Hair follicular keratinocyte (primary cell): ENCODE results near the gene C1orf35.

DNA sequence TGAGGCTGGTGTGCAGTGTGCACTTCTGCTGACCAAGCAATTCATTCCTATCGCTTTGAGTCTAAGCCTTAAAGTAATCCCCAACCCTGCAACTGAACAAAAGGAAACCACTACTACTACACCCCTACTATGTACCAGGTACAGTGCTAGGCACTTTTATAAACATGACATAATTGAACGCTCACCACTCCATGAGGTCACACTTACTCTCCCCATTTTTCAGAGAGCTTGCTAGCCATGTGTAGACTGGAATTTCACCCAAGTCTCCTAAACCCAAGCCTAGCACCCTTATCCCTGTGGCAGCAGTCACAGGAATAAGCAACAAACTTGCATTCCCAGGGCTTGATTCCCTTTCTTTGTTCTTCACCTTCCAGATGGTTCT is 10.5 kb downstream of the ITPKB start:
- RAMPAGE, long total RNA, result no peak

GRCh38 chr1:226737089-226738098 is 1.7 kb downstream of the ITPKB start:
- RAMPAGE, long total RNA, result no peak

DNA sequence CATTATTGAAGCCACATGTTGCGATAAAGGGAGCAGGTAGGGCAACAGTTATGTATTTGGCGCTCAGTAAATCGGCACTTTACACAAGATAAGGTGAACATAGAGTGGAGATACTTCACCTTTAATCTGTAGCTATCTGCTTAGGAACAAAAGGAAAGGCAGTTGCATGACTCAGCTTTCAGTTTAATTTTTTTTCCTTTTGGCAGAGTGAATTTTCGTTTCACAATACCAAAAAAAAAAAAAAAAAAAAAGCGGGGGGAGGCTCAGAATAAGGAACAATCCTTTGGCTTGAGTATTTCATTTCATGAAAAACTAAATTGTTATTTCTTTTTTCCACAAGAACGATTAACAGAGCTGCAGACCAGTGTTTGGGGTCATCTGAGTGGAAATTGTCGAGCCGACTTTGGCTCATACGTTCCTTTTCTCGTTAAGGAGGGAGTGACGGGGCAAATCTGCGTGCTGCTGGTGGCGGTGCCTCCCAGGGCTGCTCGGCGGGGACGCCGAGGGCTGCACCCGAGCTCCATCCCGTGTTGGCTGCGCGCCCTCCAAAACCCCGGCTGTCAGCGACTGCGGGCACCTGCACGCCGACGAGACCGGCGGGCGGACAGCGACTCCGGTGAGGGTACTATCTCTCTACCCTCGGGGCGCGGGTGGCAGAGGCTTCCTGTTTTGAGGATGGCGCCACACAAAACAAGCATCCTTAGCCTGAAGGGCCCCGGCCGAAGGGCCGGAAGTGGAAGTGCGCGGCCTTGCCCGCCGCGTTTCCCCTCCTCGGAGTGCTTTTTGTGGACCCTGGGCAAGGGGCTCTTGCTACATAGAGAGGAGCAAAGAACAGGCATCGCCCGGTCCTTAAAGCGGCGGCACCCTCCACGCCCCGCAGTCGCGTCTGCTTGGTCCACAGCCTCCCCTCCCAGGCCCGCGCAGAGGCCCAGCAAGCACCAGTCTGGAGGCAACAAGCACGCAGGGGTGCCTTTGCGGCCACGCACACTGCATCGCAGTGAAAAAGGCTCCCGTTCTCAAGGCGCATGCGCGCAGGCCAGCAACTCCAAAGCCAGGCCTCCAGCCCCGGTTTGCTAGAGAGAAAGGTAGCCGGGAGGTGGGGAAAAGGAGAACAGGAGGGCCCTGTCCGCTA is 752 bp upstream of the COQ8A start:
- RAMPAGE, long total RNA, result no peak

DNA sequence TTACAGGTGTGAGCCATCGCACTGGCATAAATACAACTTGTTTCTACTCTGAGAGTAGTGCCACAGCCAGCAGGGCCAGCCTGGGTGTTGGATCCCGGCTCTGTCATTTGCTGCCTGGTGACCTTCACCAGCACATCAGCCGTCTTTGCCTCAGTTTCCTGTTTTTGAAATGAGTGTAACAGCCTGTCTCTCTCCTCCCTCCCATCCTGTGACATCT is 23.7 kb downstream of the COQ8A start:
- RAMPAGE, long total RNA, result no peak

DNA sequence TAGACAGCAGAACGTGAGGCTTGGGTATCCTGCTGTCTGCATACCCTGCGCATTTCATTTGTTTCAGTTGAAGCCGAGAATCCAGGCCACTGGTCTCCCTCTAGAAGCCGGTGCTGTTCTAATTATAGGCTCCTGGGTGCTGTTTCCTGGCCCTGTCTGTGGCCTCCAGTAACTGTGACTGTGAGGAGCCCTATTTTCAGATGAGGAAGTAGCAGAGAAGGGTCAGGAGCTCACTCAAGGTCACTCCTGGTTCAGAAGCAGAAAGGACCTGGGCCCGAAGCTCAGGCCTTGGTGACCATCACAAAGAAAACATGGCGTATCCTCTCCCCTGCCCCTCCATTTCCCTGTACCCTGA is 24.0 kb downstream of the COQ8A start:
- RAMPAGE, long total RNA, result no peak

DNA sequence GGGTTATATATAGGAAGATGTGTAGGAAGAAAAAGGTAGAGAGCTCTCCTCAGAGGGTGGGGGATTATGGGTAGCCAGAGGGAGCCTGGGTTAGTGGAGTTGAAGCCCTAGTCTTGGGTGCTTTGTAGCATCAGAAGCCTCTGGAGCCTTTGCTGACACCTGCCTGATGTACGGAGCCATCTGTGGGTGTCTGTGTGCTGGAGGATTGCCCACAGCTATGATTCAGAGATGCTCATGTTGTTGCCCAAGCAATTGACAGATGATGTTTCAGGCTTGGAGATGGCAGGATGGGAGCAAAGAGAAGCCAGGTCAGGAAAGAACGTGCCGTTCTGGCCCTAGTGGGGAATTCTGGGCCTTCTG is 27.5 kb downstream of the COQ8A start:
- RAMPAGE, long total RNA, result no peak

- RAMPAGE, long total RNA, result no peak
These were observed 118.2 kb downstream of the COQ8A start for GRCh38 chr1:227058081-227058822.

GRCh38 chr1:227312306-227313326 is 5.7 kb downstream of the CDC42BPA start:
- RAMPAGE, long total RNA, result no peak

DNA sequence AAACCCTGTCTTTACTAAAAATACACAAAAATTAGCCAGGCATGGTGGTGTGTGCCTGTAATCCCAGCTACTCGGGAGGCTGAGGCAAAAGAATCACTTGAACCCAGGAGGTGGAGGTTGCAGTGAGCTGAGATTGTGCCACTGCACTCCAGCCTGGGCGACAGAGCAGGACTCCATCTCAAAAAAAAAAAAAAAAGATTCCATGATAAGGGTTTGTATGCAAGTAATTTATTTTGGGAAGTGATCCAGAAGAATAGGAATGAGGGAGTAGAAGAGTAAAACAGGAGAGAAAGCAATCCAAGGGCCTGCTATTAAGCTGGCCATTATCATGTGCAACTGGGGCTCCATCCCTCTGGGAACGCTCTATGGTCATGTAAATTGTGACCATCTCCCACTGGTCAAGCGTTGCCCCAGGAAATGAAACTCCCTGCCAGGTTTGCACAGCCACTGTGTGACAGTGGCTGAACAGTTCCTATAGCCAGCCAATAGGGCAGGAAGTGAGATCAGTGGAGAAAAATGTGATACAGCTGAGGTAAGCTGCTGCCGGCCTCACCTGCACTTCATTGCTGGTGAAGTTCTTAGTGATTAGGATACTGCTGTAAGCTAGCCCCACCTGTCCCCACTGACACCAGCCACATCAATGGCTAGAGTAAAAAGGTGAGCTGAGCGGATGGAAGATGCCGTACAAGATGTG is 38.1 kb upstream of the CDC42BPA start:
- RAMPAGE, long total RNA, result no peak

GRCh38 chr1:227357020-227357997 is 39.0 kb upstream of the CDC42BPA start:
- RAMPAGE, long total RNA, result no peak

DNA sequence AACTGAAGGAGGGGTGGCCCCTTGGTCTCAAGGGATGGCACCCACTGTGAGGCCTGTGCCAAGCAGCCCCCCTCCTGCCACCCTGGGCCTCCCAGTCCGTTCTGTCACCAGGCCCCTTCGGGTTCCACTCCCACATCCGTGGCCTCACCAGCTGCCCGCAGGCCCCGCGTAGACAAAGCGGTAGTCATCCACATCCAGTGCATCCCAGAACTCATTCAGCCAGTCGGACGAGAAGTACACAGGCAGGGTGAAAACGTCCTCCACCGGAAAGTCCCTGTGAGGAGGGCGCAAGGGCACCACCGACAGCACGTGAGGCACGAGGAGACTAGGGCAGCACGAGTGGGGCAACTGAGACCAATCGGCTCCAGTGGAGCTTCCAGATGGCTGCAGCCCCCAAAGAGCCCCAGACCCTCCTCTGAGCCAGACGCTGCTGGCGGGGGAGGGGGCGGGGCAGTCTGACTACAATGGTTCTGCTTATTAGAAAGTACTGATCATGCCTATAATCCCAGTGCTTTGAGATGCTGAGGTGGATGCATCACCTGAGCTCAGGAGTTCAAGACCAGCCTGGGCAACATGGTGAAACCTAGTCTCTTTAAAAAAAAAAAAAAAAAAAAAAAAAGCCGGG is 1.2 kb downstream of the JMJD4 start:
- RAMPAGE, long total RNA, result no peak

DNA sequence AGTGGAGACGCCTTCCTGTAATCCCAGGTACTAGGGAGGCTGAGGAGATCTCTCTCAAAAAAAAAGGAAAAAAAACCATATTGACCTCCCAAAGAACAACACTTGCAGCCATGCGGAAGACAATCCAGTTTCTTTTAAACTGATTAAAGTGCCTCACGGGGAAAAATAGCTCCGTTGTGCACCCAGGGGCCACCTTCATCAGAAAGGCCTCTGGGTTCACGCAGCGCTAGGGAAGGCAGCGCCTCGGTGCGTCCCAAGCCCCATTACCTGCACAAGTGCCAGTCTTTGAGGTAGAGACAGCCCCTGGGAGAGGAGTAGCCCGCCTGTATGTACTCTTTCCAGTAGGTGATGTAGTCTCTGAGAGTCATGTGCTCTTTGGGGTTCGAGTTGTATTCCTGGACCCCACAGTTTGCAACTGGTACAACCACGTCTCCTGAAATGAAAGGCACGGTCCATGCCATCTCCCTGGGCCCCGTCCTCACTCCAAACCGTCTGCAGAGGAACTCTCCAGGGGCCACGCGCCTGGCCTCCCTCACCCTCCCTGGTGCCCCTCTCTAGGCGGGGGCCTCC is 633 bp downstream of the JMJD4 start:
- RAMPAGE, long total RNA, result no peak

- RAMPAGE, long total RNA, result no peak
These were observed 39.9 kb downstream of the SNAP47 start for GRCh38 chr1:227775117-227775588.

- RAMPAGE, long total RNA, result no peak
These were observed 1.3 kb downstream of the ARF1 start for GRCh38 chr1:228083850-228084194.

DNA sequence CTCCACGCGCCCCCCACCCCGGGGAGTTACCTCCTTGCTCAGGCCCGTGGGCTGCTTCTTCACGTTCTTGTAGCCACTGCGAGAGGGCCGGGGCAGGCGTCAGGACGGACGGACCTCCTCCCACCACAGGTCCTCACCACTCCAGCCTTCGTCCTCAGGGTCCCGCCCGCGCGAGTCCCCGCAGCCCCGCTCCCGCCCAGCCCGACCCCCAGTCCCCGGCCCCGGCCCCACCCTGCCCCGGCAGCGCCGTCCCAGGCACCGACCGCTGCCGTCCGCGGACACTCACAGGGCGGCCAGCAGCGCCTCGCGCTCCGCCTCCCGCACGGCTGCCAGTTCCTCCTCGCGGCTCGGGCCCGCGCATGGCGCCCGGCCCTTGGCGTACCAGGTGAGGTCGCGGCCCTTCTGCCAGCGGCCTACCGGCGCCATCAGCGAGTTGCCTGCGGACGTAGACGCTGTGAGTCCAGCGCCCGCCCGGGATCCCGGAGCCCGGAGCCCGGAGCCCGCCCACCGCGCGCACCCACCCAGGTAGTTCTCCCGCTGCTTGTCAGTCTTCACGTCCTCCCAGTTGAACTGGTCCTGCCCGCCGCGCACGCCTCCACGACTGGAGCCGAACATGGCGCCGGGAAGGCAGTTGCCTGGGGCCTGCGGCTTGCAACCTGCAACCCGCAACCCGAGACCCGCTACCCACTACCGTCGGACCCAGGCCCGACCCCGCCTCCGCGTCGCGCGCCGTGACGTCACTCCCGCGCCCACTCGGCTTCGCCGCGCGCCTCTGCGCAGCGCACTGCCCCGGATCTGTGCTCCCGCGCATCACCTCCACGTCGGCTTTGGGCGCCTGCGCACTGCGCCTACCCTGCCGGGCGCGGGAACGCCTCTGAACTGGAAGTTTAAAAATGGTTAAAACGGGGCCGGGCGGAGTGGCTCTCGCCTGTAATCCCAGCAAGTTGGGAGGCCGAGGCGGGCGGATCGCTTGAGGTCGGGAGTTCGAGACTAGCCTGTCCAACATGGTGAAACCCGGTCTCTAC is at the start of gene C1orf35:
Gene C1orf35, minus strand, starts transcription at position 713 of the 1,025 bp plus-strand sequence.
- RAMPAGE, long total RNA, result no peak

GRCh38 chr1:228120687-228121744 is 11.9 kb upstream of the MRPL55 start:
- RAMPAGE, long total RNA, result no peak

DNA sequence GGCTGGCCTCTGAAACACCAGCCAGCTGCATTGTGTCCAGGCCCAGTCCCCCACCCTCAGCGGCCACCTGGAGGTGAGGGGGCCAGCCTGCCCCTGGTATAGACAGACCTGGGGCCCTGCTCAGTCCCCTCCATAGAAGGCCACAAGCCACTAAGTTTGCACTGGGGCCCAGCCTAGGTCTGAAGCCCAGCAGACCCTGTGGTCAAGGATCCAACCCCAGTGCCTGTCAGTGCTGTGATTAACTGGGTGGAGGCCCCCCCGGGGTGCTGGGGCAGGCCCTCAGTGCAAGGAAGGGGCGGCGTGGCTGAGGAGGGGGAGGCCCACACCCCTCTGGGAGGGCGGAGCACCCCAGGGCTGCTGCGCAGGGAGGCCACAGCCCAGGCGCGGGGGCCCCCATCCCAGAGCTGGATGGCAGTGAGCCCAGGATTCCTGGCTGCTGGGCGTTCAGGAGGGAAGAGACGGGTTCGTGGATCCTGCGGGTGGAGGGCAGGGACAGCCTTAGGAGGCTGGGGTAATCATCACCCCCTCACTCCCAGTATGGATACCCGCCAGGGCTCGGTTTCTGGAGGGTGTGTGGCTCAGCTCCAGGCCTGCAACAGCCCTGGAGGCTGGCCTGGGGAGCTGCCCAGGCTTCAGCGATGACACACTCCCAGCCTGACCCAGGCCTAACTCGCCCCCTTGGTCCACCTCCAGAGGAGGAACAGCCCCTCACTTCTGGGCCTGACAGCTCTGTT is 793 bp downstream of the GJC2 start:
- RAMPAGE, long total RNA, result no peak

GRCh38 chr1:228154188-228154547 is 4.4 kb downstream of the GJC2 start:
- RAMPAGE, long total RNA, result no peak

DNA sequence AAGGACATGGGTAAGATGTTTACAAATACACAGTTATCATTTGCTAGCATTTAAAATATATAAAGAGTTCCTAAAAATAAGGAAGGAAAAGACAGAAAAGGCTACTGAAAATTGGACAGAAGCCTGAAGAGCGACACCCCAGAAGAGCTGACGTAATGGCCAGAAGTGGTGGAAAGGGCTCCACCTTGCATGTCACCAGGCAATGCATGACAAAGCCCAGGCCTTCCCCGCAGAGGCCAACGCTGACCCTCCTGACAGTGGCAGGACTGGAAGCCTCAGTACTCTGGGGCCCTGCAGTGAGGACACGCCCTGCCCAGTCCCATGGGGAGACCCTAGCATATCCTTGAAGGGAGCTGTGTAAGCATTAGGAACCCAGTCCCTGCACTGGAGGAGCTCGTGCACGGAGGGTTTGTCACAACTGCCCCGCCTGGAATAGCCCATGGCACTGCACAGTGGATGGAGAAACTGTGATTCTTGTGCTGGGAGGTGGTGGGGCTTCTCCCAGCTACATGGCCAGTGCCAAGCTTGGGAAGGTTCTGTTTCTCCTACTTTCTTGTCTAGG is 60.1 kb downstream of the OBSCN start:
- RAMPAGE, long total RNA, result no peak

GRCh38 chr1:228370903-228371970 is 35.4 kb downstream of the TRIM11 start:
- RAMPAGE, long total RNA, result no peak